Measurements from ENCODE around the genes SPIN2A and MSN.

GRCh38 chrX:54043274-54043744 is 964 bp downstream of the PHF8 start:
- PRO-cap, 4 experiments, result no peak in any of the 4 experiments
- RAMPAGE, long total RNA, 2 experiments, result no peak in any of the 2 experiments

GRCh38 chrX:54528803-54529227 is 1.2 kb upstream of the GNL3L start:
- PRO-cap, 4 experiments, result no peak in any of the 4 experiments
- RAMPAGE, long total RNA, 2 experiments, result no peak in any of the 2 experiments

DNA sequence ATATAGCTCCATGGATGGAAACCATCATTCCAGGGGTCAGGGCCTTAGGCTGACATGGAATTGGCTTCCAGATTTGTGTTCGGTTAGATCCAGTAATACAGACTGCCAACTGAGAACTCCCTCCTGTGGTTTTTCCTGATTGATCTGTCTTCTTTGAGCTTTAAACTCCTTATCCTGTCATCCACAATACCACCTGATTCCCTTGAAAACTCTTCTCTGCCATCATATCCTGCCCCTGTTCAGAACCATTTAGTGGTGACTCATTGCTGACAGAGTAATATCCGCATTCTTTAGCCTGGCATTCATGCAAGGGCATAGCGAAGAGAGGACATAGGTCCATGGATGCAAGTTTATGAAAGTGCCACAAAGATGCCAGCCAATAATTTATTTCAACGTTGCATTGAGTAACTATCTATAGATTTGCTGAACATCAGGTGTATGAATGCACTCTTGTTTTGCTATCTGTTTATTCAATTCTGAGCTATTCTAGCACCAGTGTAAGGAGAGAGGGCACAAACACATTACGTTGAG is 76.6 kb downstream of the ITIH6 start:
- PRO-cap, 4 experiments, result no peak in any of the 4 experiments
- RAMPAGE, long total RNA, 2 experiments, result no peak in any of the 2 experiments

GRCh38 chrX:54809007-54809481 is 1.5 kb downstream of the MAGED2 start:
- PRO-cap, 4 experiments, result peak in 2 of 4 experiments; most common plus-strand start chrX:54809106 (in 2)
- RAMPAGE, long total RNA, 2 experiments, result start-site peak on the plus strand in 1 of 2 experiments, at chrX:54809069-54809131 at its widest, 35 reads per replicate

DNA sequence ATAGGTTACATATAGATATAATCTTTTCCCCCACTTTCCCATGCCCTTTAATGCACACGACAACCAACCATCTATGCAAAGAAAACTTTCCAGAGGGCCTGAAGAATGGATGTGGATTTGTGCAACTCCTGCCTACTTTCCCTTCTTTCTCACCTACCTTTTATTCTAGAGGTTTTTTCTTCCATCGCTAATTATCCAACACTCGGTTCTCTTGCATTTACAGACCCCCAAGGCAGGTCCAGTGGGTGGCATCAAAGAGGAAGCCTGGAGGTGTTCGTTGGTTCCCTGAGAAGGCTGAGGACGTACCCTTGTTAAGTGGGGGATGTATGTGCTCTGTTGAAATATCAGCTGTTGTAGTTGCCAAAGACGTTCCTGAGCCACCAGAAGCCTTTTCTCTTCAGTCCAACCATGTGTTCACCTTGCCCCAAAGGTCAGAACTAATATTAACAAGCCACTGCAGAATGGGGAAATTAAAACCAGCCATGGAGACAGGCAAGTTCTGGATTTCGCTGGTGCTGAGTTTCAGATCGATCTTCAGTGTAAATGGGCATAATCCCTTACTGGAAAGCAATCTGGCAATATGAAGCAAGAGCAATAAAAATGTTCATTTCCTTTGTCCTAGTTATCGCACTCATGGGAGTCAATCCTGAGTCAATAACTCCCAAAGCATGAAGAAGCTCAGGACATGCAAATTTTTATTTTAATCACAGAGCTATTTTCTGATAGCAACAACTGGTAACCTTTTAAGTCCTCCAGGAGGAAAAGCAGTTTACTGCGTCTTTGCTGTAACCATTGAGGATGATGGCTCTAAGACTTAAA is 1.7 kb upstream of the APEX2 start:
- PRO-cap, 4 experiments, result no peak in any of the 4 experiments
- RAMPAGE, long total RNA, 2 experiments, result no peak in any of the 2 experiments

DNA sequence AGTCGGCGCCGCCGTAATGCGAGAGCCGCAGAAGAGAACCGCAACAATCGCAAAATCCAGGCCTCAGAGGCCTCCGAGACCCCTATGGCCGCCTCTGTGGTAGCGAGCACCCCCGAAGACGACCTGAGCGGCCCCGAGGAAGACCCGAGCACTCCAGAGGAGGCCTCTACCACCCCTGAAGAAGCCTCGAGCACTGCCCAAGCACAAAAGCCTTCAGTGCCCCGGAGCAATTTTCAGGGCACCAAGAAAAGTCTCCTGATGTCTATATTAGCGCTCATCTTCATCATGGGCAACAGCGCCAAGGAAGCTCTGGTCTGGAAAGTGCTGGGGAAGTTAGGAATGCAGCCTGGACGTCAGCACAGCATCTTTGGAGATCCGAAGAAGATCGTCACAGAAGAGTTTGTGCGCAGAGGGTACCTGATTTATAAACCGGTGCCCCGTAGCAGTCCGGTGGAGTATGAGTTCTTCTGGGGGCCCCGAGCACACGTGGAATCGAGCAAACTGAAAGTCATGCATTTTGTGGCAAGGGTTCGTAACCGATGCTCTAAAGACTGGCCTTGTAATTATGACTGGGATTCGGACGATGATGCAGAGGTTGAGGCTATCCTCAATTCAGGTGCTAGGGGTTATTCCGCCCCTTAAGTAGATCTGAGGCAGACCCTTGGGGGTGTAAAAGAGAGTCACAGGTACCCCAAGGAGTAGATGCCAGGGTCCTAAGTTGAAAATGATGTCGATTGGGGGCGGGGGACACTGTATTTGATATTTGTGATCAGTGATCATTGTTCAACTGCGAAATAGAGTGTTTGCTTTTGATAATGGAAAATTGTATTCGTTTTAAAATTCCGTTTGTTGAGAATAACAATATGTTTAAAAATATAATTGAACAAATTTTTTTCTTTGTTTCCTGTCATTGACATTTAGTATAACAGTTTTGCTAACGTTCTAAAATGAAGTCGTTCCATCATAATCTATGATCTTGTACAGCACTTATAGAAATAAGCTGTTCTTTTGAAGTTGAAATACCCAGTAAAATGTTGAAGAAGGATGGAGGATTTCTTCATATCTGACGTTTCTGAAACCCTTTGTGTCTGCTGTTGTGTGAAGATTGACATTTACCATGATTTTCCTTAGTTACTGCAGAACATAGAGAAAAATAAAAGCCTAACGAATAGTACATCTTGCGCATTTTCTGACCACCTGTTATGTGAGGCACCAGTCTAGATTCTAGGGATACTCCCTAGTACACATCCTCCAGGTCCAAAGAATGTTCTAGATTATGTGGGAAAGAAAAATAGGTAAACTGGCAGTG is 920 bp downstream of the MAGEH1 start:
- PRO-cap, 4 experiments, result no peak in any of the 4 experiments
- RAMPAGE, long total RNA, 2 experiments, result no peak in any of the 2 experiments

- PRO-cap, 4 experiments, result peak in 2 of 4 experiments; most common plus-strand start chrX:56564205 (in 1); most common minus-strand start chrX:56564565 (in 2)
- RAMPAGE, long total RNA, 2 experiments, result no peak in any of the 2 experiments
Measured at GRCh38 chrX:56563929-56565145, 910 bp downstream of the UBQLN2 start.

- PRO-cap, 4 experiments, result no peak in any of the 4 experiments
- RAMPAGE, long total RNA, 2 experiments, result no peak in any of the 2 experiments
Measured at GRCh38 chrX:56728751-56729094, 320 bp upstream of the NBDY start.

GRCh38 chrX:56994152-56995026 is 952 bp downstream of the SPIN3 start:
- PRO-cap, 4 experiments, result no peak in any of the 4 experiments
- RAMPAGE, long total RNA, 2 experiments, result no peak in any of the 2 experiments

DNA sequence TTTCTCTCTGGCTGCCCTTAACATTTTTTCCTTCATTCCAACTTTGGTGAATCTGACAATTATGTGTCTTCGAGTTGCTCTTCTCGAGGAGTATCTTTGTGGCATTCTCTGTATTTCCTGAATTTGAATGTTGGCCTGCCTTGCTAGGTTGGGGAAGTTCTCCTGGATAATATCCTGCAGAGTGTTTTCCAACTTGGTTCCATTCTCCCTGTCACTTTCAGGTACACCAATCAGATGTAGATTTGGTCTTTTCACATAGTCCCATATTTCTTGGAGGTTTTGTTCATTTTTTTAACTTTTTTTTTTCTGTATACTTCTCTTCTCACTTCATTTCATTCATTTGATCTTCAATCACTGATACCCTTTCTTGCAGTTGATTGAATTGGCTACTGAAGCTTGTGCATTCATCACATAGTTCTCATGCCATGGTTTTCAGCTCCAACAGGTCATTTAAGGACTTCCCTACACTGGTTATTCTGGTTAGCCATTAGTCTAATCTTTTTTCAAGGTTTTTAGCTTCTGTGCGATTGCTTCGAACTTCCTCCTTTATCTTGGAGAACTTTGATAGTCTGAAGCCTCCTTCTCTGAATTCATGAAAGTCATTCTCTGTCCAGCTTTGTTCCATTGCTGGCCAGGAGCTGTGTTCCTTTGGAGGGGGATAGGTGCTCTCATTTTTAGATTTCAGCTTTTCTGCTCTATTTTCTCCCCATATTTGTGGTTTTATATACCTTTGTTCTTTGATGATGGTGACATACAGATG is 31.8 kb downstream of the SPIN2B start:
- PRO-cap, 4 experiments, result no peak in any of the 4 experiments
- RAMPAGE, long total RNA, 2 experiments, result no peak in any of the 2 experiments

DNA sequence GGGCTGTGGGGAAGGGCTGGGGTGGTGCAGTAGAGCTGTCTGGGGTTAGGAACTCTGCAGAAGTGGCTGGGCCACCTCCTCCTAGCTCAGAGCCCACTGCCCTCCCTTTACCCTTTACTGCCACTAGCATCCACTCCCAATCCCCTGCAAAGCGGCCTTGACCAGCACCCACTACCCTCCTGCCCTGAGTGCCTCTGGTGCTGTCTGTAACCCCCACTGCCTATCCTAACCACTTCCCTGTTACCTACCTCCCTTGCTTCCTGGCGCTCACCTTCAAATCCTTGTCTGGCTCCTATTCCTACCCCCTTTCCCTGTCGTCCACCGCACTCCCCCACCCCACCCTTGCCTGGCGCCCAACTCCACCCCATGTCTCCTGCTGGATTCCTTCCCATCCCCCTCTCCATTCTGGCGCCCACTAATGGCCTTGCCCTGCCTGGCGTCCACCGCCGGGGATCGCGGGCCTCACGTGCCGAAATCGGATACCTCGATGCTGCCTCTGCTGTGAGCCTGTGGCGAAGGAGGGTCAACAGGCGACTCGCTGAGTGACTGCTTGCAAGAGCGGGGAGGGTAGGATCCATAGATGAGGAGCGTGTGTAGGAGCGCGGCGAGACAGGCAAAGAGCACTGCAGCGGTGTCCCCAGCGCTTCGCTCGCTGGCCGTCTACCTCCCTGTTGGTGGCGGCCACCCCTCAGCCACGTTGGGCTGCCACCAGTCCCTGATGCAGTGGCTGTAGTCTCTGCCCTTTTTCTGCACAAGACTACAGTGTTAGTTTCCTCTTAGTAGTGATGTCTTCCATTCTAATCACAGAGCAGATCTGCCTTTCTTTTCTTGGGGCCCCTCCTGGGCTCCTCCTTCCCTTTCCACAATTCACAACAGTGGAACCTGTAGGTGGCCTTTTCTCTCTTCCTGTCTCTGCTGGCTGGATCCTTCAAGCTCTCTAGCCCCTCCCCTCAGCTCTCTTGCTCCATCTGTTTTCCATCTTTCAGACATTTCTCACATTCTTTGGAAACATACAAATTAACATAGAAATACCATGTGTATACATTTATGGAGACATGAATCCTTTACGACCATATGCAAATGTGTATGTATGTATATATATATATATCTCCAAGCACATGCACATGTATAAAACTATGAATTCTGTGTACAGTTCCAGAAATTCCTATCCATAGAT is at the start of gene SPIN2A:
Gene SPIN2A, minus strand, starts transcription at position 621 of the 1,177 bp plus-strand sequence.
- PRO-cap, 4 experiments, result no peak in any of the 4 experiments
- RAMPAGE, long total RNA, 2 experiments, result no peak in any of the 2 experiments

DNA sequence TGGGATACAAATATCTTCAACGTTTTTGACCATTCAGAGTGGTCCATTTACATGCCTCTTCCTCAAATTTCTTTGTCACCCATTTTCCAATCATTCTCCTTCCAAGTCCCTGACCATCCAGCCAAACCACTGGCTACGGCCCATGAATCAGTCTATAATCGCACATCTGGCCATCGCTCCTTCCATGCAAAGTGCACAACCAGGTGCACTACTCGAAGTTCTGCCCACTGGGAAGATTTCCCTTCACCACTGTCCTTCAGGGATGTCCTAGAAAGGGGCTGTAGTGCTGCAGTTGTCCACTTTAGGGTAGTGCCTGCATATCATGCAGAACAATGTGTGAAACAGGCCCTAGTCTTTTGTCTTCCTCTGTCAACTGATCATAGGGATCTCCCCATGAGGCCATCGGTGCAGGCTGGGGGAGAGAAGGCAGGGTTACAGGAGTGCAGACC is 39.2 kb downstream of the SPIN4 start:
- PRO-cap, 4 experiments, result no peak in any of the 4 experiments
- RAMPAGE, long total RNA, 2 experiments, result no peak in any of the 2 experiments

- PRO-cap, 4 experiments, result no peak in any of the 4 experiments
- RAMPAGE, long total RNA, 2 experiments, result no peak in any of the 2 experiments
Measured at GRCh38 chrX:63349312-63350339, 1.5 kb downstream of the SPIN4 start.

DNA sequence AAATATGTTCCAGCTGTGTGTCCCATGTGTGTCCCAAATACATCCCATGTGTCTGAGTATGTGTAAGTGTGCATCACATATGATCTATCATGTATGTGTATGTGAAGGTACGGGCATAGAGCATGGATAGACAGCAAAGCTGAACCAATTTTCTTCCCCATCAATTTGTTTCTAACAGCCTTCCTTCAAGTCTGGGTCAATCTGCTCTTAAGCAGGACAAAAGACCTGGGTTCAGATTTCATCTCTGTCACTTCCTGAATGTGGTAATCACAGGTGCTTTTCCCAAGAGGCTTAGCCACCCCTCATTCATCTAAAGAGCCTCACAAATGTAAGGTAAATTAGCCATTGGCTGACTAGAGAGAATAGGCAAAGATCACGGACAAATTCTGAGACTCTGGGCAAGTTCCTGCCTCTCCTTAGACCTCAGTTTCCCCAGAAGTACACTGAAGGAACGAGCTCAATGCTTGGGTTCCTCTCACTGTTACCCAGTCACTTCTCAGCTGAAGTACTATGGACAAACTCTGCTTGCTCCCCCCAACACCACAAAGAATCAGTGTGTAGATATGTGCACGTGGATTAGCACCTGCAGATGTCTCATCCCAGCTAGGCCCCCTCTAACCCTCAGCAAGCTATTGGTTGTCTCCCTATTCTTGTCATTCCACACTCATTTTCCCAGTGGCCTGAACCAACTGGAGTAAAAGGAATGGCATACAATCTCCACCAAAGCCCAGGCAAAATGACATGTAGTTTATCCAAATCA is 43.0 kb downstream of the ARHGEF9 start:
- PRO-cap, 4 experiments, result no peak in any of the 4 experiments
- RAMPAGE, long total RNA, 2 experiments, result no peak in any of the 2 experiments

DNA sequence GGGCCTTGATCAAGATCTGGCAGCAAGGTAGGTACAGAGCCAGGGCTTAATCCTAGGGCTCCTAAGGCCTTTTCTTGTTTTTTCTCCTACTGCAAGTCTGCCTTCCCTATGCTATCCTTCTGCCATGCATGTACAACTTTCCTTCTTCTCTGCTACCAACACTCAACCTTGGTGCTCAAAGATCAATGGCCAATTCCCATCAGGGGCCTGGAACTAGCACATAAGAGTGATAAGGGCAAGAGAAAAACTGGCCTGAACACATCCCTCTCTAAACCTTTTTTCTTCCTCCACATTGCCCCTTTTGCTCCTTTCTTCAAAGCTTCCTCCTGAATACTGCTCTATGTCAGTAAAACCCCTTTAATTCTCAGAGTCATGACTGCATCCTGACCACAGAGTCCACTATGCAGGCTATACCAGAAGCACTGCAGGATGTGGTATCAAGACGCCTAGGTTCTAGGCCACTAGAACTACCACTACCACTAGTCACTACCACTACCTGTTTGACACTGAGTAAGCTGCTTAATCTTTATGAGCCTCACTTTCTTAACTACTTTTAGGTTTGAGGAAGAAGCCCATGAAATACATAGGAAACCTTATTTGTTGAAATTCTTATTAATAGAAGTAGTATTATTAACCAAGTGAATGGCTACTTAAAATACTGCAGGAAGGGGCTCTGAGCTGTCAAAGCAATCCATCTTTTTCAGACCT is 38.8 kb downstream of the ARHGEF9 start:
- PRO-cap, 4 experiments, result no peak in any of the 4 experiments
- RAMPAGE, long total RNA, 2 experiments, result no peak in any of the 2 experiments

DNA sequence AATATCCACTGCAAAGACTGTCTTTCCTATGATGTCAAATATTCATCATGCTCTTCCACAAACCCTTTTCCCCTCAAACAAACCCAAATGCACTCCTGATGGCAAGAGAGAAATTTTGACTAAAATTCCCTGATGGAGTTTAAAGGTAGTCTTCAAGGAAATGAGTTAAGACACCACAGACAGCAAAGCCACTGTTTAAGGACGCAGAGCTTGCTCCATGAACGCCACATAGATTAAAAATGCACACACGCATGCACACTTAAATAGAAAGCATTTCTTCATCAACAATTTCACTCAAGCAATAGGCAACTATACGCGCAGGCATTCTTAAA is 31.1 kb downstream of the ARHGEF9 start:
- PRO-cap, 4 experiments, result no peak in any of the 4 experiments
- RAMPAGE, long total RNA, 2 experiments, result no peak in any of the 2 experiments

- PRO-cap, 4 experiments, result no peak in any of the 4 experiments
- RAMPAGE, long total RNA, 2 experiments, result no peak in any of the 2 experiments
Measured at GRCh38 chrX:64370141-64370504, 25.1 kb downstream of the MTMR8 start.

GRCh38 chrX:64928615-64929097 is 47.6 kb downstream of the ZC4H2 start:
- PRO-cap, 4 experiments, result no peak in any of the 4 experiments
- RAMPAGE, long total RNA, 2 experiments, result no peak in any of the 2 experiments

GRCh38 chrX:65529427-65529985 is 5.1 kb downstream of the LAS1L start:
- PRO-cap, 4 experiments, result no peak in any of the 4 experiments
- RAMPAGE, long total RNA, 2 experiments, result no peak in any of the 2 experiments

- PRO-cap, 4 experiments, result peak in 4 of 4 experiments; most common plus-strand start chrX:65667654 (in 4); most common minus-strand start chrX:65667511 (in 3)
- RAMPAGE, long total RNA, 2 experiments, result start-site peak on the plus strand in 2 of 2 experiments, at chrX:65667649-65667729 at its widest, 508 to 2,560 reads per replicate
Measured at GRCh38 chrX:65667259-65668188, at the start of gene MSN. Gene MSN, plus strand, starts transcription at chrX:65667654.